Neuron (in vitro differentiated cells): ENCODE measurements around a stretch of chr6.

DNA sequence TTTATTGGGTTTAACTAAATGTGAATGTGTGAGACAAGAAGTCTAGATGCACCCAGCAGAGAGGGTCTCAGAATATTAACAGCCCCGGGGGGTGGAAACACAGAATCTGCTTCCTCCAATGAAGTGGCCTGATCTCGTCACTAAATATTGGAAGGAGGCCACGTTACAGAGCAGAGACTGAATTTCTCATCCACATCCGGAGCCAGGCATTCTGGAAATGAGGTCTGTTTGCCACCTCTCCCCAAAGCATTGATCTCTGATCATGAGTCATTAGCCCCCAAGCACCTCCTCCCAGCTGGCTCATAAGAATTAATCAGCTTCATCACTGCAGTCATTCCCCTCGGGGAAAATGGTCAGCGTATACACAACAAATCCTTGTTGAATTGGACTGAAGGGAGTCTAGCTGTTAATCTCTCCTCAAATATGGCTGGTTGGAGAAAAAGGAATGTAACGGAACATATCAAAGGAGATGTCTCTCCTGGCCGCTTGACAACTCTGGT, 76.5 kb downstream of the RNF182 start:
- PRO-cap: unidirectional peak, minus-strand start at position 219 of the sequence

GRCh38 chr6:14121728-14122812, 4.5 kb downstream of the CD83 start:
- PRO-cap: no peak

DNA sequence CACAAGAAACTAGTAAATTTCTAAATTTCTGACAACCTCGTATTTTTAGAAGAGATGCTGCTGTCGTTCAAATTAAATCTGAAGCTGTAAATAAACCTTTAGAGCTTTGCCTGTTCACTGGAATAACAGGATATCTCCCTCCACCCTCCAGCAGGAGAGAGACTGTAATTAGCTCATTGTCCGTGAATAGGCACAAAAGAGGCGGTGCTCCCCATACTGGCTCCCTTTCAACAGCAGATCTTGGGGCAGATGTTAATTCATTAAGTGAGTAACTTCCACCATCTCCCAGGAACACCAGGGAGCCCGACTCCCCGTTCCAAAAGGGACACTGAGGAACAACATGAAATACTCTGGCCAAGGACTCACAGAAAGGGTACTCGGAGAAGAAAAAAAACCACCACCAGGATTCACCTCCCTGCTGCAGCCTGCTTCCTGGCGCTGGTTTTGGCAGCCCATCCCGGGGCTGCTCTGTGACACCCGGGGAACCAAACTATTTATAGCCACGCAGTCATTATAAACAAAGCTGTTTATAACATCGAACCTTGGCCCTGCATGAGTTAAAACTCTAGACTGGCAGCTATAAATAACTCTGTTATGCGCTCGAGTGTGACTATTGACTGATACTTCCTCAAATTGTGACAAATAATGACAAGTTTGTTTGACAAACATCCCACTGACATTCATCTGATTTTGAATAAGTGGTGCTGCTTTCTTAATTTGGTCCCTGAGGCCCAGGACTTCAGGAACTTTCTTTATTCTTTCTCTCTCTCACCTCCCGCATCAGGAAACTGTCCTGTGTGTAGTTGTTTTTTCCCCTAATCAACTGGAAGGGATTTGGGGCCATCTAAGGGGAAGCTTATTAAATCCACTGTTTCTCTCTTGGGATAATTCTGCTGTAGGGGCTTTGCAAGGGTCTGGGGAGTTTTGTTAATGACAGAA, 521.5 kb downstream of the CD83 start:
- PRO-cap: no peak

- PRO-cap: no peak
Observed at GRCh38 chr6:14735524-14735706, 510.5 kb upstream of the JARID2 start.

DNA sequence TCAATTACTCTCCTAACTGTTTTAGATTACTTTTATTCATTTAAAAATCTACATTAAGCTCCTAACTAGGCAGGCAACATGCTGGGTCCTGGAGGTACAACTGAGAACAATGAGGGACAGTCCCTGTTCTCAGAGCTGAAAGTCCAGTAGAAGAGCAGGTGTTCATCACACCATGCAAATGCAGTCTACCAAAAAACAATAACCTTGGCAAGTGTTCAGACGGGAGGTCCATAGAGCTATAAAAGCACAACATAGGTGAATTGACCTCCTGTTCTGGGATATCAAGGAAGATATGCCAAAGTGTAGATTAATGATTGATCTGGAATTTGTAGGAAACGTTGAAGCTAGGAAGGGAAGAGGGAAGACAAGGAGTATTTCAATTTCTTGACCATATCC, 485.9 kb upstream of the JARID2 start:
- PRO-cap: no peak

GRCh38 chr6:14841976-14842351, 403.9 kb upstream of the JARID2 start:
- PRO-cap: no peak

DNA sequence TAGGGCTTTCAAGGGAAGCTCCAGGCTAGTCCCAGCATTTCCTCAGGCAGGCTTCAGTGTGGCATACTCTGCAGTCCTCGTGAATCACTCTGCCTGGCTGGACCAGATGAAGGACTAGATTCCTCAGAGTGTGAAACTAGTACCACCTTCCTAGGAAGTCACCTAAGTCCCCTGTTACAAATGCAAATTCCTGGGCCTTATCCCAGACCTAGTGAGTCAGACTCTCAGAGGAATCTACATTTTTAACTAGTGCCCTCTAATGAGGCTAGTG, 279.7 kb upstream of the JARID2 start:
- PRO-cap: no peak

- PRO-cap: no peak
Observed at GRCh38 chr6:15253575-15254746, 8.1 kb downstream of the JARID2 start.

GRCh38 chr6:15256621-15257015, 10.7 kb downstream of the JARID2 start:
- PRO-cap: no peak

GRCh38 chr6:15313149-15313793, 67.4 kb downstream of the JARID2 start:
- PRO-cap: no peak

DNA sequence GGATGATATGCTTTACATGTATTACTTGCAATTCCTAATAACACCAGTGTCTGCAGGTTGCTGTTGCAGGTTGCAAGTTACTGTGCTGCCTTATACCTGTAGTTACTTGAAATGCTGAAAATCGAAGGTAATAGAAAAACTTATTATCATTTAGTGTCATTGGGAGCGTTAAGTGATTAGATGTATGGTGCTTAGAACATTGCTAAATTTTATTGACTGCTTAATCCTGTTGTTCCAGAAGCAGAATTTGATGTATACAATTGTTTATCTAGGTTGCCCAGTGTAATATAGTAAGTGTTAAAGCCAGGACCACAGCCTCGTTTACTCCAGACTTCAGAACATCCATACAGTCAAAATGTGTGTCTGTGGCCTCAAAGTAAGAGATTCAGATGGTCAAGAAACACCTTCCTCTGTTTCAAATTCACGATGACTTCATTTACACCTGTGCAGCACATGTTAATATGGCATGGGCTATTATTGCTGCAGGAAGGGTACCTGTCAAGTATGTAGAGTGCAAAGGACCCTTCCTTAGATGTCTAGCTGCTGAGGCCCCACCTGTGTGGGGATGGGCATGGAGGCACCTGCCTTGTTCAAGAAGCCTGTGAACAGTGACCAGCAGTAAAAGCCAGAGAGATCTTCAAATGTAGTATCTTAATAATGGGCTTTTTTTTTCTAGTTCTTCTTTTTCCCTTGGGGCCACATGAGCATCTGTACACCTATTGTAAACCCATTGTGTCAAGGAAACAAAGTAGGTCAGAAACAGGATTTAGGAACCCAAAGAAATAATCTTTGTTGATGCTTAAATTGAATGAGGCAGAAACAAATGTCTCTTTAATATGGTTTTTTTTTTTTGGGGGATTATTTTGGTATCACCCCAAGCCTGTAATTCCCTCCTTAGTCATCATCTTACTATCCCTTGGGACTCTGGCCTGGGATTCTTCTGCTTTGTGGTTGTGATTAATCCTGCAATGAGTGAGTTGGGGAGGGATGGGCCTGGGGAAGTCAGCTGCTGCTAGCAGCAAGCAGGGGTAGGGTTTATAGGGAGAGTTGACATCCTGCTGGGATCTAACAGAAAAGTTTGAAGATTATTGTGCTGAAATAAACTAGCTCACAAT, 82.8 kb downstream of the JARID2 start:
- PRO-cap: no peak

DNA sequence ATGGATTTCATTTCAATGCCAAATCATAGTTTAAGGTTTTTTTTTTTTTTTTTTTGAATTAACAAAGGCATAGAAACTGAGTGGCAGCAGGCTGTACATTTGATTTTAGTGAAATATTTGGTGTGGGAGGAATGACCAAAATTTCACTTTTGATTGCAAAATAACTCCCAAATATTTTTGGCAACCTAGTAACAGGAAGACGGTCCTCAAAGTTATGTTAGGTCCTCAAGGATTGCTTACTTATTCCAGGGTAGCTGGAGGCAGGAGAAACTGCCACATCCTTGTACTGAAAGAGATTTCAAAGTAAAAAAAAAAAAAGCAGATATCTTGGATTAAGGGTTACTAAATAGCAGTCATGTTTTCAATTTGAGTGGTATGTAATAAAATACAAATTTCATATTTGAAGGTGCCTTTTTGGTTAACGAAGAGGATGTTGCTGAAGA, 104.8 kb downstream of the JARID2 start:
- PRO-cap: no peak

- PRO-cap: no peak
Observed at GRCh38 chr6:15362731-15363297, 116.9 kb downstream of the JARID2 start.

GRCh38 chr6:15399788-15400580, 154.1 kb downstream of the JARID2 start:
- PRO-cap: bidirectional peak, plus-strand start at chr6:15400285, minus-strand start at chr6:15400123

DNA sequence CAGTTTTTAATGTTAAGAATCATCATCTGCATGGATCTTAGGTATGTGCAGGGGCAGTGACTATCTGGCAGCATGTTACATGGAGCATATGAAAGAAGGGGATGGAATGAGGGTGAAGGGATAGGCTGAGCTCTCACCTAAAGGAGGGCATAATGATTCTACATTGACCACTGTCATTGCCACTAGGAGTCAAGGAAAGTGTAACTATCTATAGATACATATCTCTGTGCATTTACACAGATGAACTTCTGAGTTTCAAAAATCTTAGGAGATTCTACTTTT, 191.2 kb downstream of the DTNBP1 start:
- PRO-cap: no peak

DNA sequence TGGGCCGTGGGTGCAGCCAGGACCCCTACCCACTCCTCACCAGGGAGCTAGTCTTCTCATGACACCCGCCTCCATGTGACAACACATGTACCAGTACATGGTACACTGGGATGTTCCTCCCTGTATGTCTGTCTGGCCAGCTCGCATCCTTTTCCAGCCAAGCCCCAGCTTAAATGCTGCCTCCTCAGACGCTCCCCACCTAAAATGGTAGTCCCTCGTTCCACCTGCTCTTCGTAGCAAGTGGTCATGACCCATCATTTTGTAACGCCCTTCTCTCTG, 162.4 kb downstream of the DTNBP1 start:
- PRO-cap: no peak

GRCh38 chr6:15500754-15501849, 161.7 kb downstream of the DTNBP1 start:
- PRO-cap: no peak

DNA sequence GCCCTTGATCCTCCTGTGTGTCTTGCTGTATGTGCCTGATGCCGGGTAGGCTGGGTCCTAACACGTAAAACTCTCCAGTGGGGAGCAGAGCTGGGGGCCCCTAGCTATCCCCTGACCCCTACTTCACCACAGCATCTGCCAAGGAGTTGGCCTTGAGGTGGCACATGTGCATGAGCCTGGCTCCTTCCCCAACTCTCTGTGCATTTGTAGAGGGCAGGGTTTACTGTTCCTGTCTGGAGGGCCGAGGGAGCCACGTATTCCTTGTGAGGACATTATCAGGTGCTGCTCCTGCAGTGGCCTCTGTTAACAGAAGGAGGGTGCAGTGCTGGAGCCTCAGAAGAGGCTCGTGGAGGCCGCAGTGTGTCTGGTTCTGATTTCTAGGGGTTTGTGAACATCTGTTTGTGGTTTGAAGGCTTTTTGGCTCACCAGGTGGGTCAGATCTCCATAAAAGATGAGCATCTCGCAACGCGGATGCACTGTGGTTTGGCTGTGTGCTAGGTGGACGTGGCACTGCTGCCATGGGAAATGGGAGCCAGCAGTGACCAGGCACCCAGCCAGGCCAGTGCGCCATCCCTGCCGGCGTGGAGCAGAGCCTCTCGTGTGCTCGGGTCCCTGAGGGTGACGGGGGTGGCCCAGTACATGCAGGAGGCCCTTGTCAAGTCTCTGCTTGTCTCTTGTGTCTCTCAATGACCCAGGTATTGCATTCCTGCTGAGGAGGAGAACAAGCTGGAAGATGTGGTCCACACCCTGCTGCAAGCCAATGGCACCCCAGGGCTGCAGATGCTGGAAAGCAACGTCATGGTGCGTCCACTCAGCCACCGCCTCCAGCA, 152.0 kb downstream of the DTNBP1 start:
- PRO-cap: no peak

- PRO-cap: no peak
Observed at GRCh38 chr6:15539381-15540193, 123.2 kb downstream of the DTNBP1 start.

DNA sequence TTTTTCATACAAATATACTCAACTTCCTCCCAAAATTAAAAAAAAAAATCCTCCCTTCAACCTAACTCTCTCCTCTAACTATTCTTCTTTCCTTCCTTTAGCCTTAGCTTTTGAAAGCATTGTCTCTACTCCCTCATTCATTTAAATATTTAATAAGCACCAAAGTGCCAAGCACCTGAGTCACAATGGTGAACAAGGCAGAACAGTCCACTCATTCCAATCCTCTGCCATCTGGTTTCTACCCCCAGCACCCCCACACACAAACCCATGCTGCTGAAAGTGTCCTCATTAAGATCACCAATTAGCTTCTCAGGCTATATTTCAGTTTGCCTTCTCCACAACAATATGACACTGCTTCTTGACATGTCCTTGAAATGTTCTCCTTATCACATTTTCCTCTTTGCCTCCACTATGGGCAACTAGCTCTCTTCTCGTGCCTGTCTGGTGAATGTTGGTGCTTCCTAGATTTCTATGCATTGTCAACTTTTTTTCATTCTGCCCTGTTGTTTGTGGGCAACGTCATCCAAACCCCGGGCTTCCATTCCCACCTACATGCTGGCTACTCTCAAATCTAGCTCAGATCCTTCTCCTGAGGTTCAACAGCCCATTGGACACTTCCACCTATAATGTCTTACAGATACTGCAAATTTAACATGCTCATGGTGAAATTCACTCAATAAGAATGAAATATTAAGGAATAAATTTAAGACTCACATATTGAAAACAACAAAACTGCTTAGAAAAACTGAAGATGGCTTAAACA, 76.2 kb downstream of the DTNBP1 start:
- PRO-cap: no peak